ENCODE data around the genes HNRNPF and OR13A1.

DNA sequence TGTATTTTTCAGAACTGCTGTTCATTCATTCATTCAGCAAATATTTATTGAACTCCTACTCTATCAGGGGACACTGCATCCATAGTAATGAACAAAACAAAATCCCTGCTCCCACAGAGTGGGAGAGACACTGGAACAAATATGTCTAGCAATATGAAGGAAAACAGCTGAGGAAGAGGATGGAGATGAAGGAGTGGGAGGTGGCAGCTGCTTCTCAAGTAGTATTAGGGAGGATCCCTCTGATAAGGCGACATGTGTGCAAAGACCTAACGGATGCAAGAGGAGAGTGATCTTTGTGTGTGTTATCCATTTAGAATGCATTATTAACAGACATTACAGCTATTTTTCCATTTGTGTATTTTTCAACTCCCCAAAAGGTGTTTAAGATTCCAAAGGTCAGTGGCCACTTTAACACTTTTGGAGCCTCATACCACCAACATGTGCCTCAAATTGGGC, 25.0 kb downstream of the CSGALNACT2 start:
- PRO-cap, 2 experiments: no peak in any of the 2 experiments

DNA sequence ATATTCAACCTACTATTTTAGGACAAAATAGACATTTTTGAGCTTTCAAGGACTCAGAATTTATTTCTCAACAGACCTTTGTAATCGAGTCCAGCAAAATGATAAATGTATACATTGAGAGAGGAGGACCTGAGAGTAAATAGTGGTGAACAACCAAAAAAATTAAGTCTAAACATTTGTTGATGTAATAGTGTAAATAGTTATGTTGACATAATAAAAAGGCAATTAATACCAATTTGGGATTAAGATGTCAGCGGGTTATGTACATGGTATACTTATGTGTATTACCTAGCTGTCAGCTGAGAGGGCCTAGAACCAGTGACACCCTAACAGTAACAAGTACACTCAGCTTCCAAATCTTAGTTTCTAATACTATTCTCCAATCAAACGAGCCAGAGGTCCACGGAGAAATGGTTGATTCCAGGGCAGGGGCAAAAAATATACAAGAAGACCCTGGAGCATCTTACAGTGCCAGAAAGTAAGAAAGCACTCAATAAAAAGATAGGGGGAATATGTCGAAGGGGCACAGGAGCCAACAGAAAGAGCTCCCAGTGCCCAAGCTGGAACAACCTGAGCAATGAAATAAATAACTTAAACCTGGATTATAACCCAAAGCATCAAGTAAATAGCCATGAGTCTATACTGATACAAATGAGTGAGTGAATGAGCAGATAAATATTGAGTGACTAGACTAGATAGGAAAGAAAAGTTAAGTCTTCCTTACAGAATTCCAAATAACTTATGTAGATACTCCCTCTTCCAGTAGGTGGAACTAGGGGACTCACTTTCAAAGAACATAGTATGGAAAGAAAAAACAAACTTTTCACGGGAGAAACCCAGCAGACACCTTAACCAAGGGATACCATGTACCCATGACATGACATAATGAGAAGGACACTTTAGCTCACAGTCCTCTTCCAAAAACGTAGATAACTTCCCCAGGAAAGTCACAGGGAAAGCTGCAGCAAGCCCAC, 32.0 kb downstream of the CSGALNACT2 start:
- PRO-cap, 2 experiments: no peak in any of the 2 experiments

GRCh38 chr10:43318104-43318733, 51.4 kb upstream of the RASGEF1A start:
- PRO-cap, 2 experiments: no peak in any of the 2 experiments

- PRO-cap, 2 experiments: peak in 2 of 2 experiments; most common plus-strand start chr10:43397389 (in 1); most common minus-strand start chr10:43397197 (in 1)
These were observed 11.8 kb downstream of the HNRNPF start for GRCh38 chr10:43397110-43397652.

- PRO-cap, 2 experiments: no peak in any of the 2 experiments
These were observed 7.5 kb downstream of the HNRNPF start for GRCh38 chr10:43401191-43402102.

- PRO-cap, 2 experiments: peak in 2 of 2 experiments; most common plus-strand start chr10:43409263 (in 1); most common minus-strand start chr10:43409901 (in 2)
These were observed at the start of gene HNRNPF for GRCh38 chr10:43409100-43410162. TSS of gene HNRNPF (minus strand) at chr10:43409186.

DNA sequence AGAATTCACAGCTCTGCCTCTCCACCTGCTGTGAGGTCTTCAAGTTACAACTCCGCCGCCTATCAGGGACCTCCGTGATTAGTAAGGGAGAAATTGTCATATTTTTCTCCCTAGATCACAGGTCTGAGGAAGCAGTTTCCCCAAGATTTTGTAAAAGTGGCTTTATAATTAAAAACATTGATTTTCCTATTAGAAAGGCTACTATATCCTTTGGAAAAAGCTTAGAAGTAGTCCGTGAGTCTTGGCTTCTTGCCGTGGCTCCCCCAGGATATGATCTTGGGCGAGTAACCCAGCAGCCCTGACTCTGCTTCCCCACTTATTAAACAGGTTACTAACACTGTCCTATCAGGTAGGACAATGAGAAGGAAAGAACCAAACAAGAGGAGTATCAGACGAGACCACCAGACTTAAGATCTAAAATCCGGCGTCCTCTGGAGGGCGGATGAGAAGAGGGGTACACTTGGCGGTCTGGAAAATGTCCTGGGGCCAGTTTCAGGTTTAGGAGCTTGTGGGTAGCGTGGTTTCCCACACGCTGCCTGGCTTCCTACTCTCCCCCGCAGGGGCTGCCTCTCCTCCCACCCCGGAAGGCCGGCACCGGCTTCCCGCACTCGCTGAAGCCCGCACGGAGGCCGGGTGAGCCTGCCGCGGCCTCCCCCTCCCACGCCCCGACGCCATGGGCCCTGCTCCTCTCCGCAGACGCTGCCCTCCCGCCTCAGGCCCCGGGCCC, 690 bp downstream of the ZNF32 start:
- PRO-cap, 2 experiments: no peak in any of the 2 experiments

DNA sequence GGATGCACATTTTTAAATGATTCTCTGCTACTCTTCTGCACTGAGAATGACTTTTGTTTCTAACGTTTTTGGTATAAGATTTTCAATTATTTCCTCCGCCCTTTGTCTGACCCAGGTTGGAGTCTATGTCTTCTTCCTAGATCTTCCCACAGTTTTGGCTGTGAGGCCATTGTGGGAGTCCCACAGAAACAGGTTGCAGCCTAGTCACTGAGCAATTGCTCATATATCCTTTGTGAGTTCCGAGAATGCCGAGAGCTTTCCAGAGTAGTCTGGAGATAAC, 167.9 kb upstream of the ZNF32 start:
- PRO-cap, 2 experiments: peak in 1 of 2 experiments; most common minus-strand start position 195 of the sequence (in 1)

DNA sequence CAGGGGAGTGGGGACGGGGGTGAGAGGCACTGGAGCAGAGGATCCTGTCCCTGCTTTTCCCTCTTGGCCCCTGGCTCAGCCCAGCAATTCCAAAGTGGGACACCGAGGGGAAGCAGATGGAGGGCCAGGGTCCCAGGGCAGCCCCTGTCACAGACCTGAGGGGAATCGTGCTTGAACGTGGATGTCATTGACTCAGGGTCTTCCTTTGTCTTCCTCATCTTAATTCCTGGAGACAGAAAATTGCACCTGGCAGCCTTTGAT, 323.5 kb upstream of the ZNF32 start:
- PRO-cap, 2 experiments: peak in 1 of 2 experiments; most common minus-strand start position 58 of the sequence (in 1)

DNA sequence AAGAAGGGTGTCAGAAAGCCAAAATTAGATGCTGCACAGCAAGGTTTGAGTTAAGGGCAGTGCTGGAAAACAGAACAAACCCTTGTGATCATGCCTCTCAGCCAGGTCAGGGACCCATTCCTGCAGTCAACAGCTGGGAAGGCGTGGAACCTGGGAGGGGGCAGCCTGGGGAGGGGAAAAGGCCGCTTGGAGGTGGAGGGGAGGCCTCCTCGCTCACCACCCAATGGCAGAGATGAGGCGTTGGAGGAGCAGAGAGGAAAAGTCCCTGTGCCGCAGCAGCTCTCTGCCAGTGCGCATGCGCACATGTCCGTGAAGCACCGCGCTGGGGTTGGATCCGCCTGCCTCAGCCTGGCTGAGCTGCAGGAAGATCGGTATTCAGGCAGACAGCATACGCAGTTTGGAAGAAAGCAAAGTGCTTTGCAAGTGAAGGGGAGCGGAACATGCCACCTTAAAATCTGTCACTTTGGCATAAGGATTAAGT, 32.5 kb upstream of the TMEM72 start:
- PRO-cap, 2 experiments: peak in 2 of 2 experiments; most common plus-strand start position 341 of the sequence (in 1); most common minus-strand start position 225 of the sequence (in 1)

GRCh38 chr10:44908009-44908513, 3.1 kb upstream of the TMEM72 start:
- PRO-cap, 2 experiments: no peak in any of the 2 experiments

GRCh38 chr10:44957442-44957956, 2.1 kb upstream of the RASSF4 start:
- PRO-cap, 2 experiments: no peak in any of the 2 experiments

GRCh38 chr10:44994269-44994624, 6.5 kb upstream of the ZNF22 start:
- PRO-cap, 2 experiments: no peak in any of the 2 experiments

GRCh38 chr10:45001412-45002164, 865 bp downstream of the ZNF22 start:
- PRO-cap, 2 experiments: peak in 2 of 2 experiments; most common plus-strand start chr10:45001797 (in 1); most common minus-strand start chr10:45001578 (in 2)

- PRO-cap, 2 experiments: no peak in any of the 2 experiments
These were observed 4.5 kb downstream of the ZNF22 start for GRCh38 chr10:45004917-45005950.

- PRO-cap, 2 experiments: no peak in any of the 2 experiments
These were observed at the start of gene OR13A1 for GRCh38 chr10:45315314-45315854. TSS of gene OR13A1 (minus strand) at chr10:45315608.

- PRO-cap, 2 experiments: no peak in any of the 2 experiments
These were observed 1.8 kb downstream of the ALOX5 start for GRCh38 chr10:45375604-45376425.

GRCh38 chr10:45379150-45379758, 5.2 kb downstream of the ALOX5 start:
- PRO-cap, 2 experiments: no peak in any of the 2 experiments

DNA sequence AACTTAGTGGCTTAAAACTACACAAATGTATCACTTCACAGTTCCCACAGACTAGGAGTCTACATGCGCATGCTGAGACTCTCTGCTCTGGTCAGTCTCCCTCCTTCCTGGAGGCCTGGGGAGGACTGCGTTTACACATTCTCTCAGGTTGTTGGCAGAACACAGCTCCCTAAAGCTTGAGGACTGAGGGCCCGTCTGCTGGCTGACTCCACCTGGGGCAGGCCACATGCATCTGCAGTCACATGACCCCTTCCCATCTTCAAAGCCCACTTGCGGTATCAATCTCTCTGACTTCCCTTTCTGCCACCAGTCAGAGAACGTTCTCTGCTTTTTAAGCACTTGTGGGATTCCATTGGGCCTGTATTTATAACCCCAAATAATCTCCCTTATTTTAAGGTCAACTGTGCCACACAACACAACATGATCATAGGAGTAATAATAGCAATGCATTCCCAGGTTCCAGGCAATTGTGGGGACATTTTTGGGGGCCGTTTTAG, 65.0 kb downstream of the MARCHF8 start:
- PRO-cap, 2 experiments: no peak in any of the 2 experiments

DNA sequence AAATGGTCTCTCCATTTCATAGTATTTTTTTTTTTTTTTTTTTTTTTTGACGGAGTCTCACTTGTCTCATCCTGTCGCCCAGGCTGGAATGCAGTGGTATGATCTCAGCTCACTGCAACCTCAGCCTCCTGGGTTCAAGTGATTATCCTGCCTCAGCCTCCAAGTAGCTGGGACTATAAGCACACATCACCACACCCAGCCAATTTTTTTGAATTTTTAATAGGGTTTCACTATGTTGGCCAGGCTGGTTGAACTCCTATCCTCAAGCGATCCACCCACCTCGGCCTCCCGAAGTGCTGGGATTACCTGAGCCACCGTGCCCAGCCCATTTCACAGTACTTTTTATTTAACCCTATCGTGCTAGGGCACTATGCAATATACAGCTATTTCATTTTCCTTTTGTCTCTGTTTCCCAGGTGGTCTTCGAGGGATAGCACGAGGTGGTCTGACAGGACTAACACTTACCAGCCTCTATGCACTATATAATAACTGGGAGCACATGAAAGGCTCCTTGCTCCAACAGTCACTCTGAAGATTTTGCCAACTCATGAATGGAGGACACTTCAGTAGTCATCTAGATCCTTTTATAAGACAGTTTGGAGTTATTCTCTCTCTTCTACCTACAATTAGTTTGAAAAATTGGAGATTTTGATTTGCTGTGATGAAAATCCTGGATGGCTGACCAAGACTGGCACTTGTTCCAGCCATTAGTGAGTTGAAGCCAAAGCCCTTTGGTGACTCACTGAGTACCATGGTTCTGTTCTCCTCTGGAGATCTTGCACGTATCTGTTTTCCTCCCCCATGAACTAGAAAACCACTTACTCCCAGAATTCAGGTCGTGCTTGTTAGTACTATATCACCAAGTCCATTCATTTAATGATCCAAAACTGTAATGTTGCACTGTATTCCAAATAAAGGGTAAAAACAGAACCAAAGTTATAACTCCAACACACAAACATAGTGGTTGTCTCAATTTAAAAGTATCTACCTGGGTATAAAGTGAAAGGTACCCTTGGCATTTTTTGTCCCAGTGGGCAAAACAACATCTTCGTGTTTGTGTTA, 27.3 kb downstream of the NCOA4 start:
- PRO-cap, 2 experiments: no peak in any of the 2 experiments